SK-N-SH (cell line): ENCODE results near the genes RFX4, PRDM4, SART3, USP30 and FOXN4.

DNA sequence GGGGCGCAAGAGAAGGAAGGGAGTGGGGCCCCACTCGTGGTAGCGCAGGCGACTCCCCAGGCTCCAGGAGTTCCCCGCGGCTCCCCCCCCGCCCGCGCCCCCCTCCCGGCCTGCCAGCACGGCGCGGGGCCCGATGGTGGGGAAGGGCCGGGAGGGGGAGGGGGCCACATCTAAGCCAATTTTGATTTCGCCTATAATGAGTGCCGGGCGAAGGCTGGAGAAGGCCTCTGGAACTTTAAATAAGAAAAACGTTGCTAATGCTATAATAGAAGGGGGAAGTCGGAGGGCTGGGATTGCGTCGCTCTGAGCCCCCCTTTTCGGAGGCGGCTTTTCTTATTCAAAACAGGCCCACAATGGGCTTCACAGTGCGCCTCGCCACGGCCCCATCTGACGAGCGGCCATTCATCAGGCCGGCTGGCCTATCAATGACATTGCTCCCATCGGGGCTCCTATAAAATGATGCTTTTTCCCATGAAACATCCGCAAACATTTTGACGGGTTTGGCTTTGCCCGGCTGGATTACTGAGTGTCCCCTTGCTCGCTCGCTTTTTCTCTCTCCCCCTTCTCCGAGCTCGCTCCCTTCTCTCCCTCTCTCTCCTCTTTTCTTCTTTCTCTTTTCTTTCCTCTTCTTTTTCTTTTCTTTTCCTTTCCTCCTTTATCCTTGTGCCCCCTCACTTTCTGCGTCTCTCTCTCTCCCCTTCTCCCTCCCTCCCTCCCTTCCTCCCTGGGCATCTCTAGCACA, at the start of gene RFX4:
Gene RFX4 (plus strand): TSS at position 483 of the 742 bp plus-strand sequence.
- RRBS: 3% methylated on average over 11 of the region's 39 CpGs
CAGE:
- cytosol, long polyA plus RNA: no peak
- long polyA plus RNA: no peak
- nucleus, long polyA plus RNA: no peak

DNA sequence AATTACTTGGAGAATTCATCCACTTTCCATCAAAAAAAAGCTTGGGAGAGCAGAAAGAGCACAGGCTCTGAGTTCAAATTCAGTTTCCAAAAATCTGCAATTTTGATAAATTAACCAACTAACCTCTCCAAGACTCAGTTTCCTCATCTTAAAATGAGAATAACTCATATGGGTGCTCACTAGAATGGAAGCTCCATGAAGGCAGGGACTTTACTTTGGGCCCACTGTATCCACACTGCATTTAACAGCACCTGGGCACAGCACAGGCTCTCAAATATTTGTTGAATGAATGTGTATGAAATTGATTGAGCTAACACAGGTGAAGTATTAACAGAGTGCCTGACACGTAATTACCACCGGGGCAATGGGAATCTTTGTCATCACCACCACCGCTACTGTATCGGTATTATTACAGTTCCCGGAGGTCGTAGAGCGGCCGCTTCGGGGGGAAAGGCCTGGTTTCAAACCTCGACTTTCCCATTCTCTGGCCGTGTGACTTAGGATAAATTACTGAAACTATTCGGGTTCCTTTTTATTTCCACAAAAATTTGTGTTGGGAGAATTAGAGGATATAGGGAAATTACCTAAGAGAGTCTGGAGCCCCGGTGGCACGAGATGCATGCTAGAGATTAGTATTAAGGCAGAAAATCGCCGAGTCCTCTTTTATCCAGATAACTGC, 1.2 kb upstream of the RIC8B start:
- RRBS: 95% methylated on average over 4 of the region's 16 CpGs
CAGE:
- cytosol, long polyA plus RNA: no peak
- long polyA plus RNA: no peak
- nucleus, long polyA plus RNA: no peak

DNA sequence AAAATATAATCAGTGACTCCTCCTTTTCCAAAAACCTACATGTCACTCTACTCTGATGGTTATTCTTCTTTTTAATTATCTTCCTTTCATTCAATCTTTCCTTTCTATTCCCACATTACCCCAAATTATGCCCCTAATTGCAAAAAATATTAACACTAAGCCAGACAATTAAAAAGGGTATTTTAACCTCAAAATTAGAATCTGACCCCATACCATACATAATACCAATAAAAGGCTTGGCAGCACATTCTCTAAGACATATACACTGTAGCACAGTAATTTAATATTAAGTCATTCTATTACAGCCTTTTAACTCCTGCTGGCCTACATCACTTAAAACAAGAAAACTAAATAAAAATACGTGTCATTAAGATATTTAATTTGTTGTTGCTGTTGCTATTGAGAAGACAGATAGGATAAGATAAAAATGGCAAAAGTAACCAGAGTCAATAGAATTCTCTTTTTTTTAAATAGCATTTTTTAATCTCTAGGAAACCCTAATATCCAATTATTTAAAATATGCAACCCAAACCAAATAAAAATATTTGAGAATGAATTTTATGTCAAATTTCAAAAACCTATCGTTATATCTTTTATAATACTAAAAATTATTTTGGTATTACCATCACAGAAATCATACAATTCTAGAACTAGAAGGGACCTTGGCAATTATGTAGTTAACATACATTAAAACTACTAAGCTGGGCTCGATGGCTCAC, 19.2 kb downstream of the CRY1 start:
- RRBS: no CpG with 5 or more reads among the region's 3 CpGs
CAGE:
- cytosol, long polyA plus RNA: no peak
- long polyA plus RNA: no peak
- nucleus, long polyA plus RNA: no peak

- RRBS: 2% methylated on average over 23 of the region's 87 CpGs
CAGE:
- cytosol, long polyA plus RNA: no peak
- long polyA plus RNA: no peak
- nucleus, long polyA plus RNA: no peak
Measured at GRCh38 chr12:107760784-107761579, at the start of gene PRDM4. Gene PRDM4, minus strand, starts transcription at chr12:107761137.

DNA sequence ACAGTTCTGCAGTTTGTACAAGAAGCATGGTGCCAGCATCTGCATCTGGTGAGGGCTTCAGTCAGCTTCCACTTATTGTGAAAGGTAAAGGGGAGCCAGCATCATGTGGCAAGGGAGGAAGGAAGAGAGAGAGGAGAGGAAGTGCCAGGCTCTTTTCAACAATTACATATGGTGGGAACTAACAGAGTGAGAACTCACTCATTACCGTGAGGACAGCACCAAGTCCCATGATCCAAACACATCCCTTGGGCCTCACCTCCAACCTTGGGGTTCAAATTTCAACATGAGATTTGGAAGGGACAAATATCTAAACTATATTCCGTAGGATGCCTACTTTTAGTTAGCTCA, 87.3 kb upstream of the WSCD2 start:
- RRBS: no CpG with 5 or more reads among the region's 2 CpGs
CAGE:
- cytosol, long polyA plus RNA: no peak
- long polyA plus RNA: no peak
- nucleus, long polyA plus RNA: no peak

DNA sequence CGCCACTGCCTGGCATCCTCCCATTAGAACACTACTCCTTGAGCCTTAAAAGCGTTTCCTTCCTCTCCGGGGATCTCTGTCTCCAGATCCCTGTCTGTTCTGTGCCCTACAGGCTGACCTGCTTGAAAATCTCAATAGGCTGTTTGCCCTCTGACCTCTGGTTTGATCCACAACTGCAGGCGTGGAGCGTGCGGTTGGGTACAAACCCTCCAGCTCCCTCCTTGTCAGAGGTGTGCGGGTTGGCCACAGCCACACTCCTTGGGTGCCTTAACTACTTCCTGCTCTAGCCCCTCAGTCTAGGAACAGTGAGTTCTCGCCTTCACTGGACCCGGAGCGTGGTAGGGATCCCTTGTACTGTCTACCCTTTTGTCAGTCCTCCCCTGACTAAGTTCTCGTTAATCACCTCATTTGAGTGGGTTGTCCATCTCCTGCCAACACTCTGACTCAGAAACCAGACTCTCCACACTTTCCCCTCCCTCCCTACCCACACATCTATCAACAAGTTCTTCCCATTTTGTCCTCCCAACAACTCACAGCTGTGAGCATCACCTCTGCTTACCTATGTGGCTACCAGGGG, 33.0 kb downstream of the CMKLR1 start:
- RRBS: no CpG with 5 or more reads among the region's 11 CpGs
CAGE:
- cytosol, long polyA plus RNA: no peak
- long polyA plus RNA: no peak
- nucleus, long polyA plus RNA: no peak

GRCh38 chr12:108315908-108316473, 23.1 kb downstream of the CMKLR1 start:
- RRBS: no CpG with 5 or more reads among the region's 7 CpGs
CAGE:
- cytosol, long polyA plus RNA: no peak
- long polyA plus RNA: no peak
- nucleus, long polyA plus RNA: no peak

- RRBS: 65% methylated on average over 4 of the region's 8 CpGs
CAGE:
- cytosol, long polyA plus RNA: no peak
- long polyA plus RNA: no peak
- nucleus, long polyA plus RNA: no peak
Measured at GRCh38 chr12:108517664-108518147, 2.6 kb downstream of the FICD start.

- RRBS: 1% methylated on average over 4 of the region's 56 CpGs
CAGE:
- cytosol, long polyA plus RNA: start-site peak on the minus strand at chr12:108561155-108561175, 414 and 1,119 reads in 2 replicates
- long polyA plus RNA: start-site peak on the minus strand at chr12:108561155-108561175, 1,257 and 441 reads in 2 replicates
- nucleus, long polyA plus RNA: start-site peak on the minus strand at chr12:108561152-108561175, 1,153 and 189 reads in 2 replicates
Measured at GRCh38 chr12:108560225-108561359, at the start of gene SART3. Gene SART3, minus strand, starts transcription at chr12:108561173.

GRCh38 chr12:108685300-108686318, 45.7 kb downstream of the CORO1C start:
- RRBS: no CpG with 5 or more reads among the region's 4 CpGs
CAGE:
- cytosol, long polyA plus RNA: no peak
- long polyA plus RNA: no peak
- nucleus, long polyA plus RNA: no peak

DNA sequence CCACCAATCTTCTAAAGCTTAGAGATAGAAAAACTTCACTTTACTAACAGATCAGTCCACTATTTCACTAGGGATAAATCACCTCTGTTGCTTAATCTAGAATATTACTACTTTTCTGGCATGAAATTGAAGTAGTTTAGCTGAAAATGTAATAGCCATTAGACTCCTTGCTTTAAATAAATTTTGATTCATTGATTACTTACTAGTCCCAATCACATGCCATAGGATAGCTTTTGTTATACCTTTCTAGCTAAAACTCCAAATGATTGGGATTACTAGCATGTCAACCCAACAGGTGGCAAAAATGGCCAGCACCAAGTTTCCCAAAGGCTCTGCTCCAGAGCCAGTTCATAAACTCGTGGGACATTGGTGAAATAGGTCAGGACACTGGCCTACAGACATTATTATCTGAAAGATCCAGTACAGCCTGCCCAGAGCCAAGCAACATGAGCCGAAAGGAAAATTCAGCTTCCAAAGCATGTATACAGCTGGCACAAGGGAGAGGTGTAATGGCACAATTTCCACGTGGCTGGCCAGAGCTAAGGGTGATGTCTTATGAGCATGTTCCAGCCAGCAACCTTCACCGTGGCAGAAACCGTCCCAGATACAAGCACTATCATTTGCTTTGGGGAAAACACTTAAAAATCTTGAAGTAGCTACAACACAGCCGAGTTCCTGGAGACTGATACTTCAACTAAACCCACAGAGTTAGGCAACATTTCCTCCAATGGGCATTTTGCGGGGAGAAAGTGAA, 44.7 kb downstream of the CORO1C start:
- RRBS: no CpG with 5 or more reads among the region's 7 CpGs
CAGE:
- cytosol, long polyA plus RNA: no peak
- long polyA plus RNA: no peak
- nucleus, long polyA plus RNA: no peak

DNA sequence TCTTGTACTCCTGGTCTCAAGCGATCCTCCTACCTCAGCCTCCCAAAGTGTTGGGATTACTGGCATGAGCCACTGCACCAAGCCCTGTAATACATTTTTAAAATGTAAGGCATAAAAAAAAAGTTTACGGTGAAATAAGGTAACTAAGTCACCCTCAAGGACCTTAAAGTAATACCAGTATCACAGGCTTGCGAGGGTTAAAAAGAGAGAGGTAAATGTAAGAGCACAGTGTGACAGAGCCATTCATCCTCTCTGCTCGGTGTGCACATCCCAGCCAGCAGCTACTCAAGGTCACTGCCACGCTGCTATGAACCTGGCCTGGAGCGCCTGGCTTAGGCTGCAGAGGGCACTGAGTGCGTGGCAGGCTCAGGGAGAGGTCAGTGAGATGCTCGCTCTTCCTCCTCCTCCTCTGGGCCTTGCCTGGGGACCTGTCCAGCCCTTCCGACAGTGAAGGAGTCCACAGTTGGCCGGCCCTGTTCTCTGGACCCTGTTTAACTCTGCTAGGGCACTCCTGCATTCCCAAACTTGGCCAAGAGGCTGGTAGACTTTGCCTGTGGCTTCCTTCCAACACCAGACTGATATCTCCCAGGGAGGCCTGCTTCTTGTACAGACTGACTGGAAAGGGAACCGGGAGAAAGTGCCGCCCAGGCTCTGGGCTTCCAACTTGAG, 62.4 kb upstream of the CORO1C start:
- RRBS: no CpG with 5 or more reads among the region's 12 CpGs
CAGE:
- cytosol, long polyA plus RNA: no peak
- long polyA plus RNA: no peak
- nucleus, long polyA plus RNA: no peak

DNA sequence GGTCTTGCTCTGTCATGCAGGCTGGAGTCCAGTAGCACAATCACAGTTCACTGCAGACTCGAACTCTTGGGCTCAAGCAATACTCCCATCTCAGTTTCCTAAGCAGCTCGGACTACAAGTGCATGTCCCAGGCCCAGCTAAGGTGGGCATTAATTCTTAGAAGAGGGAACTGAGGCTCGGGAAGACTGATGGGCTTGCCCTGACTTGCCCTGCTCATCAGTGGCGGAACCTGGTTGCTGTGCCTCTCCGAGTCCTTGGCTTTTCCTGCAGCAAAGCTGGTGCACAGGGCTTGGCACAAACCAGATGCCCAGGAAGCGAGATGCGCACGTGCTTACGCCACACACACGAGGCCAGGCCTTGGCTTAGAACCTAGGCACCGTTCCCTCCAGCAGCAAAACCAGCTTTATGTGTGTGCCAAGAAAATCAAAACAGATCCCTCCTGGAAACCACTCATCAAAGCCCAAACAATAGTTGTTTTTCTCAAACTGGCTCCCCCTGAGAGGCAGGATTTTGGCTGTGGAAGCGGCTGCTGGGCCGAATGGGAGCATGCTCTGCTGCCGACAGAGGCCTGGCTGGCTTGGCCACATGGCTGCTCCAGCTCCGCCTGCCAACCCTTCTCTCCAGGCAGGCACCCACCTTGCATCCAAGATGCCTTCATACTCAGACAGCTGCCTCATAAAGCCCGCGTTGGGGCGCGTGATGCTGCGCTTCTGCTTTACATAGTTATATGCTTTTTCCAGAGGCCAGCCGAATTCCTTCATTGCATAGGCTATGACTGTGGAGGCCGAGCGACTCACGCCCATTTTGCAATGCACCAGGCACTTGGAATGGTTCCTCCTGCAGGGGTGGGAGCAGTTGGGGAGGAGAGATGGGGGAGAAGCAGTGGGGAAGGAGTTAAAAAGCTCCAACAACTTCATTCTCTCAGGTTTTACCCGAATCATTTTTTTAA, 58.7 kb downstream of the SSH1 start:
- RRBS: no CpG with 5 or more reads among the region's 25 CpGs
CAGE:
- cytosol, long polyA plus RNA: no peak
- long polyA plus RNA: no peak
- nucleus, long polyA plus RNA: no peak

- RRBS: no CpG with 5 or more reads among the region's 7 CpGs
CAGE:
- cytosol, long polyA plus RNA: no peak
- long polyA plus RNA: no peak
- nucleus, long polyA plus RNA: no peak
Measured at GRCh38 chr12:108838837-108839643, 18.3 kb downstream of the SSH1 start.

DNA sequence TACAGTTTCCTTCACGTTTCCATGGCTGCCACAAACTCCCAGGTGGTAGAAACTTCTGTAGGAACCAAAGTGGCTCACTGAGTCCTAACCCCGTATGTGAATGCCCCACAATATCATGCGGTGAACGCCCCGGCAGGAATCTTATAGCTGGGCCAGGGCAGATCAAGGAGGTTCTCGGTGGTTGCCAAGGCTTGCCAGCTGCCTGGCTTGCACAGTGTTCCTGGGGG, 54.6 kb downstream of the SVOP start:
- RRBS: no CpG with 5 or more reads among the region's 6 CpGs
CAGE:
- cytosol, long polyA plus RNA: no peak
- long polyA plus RNA: no peak
- nucleus, long polyA plus RNA: no peak

GRCh38 chr12:109052171-109052726, at the start of gene USP30:
Gene USP30, plus strand, starts transcription at chr12:109052576.
- RRBS: 1% methylated on average over 26 of the region's 41 CpGs
CAGE:
- cytosol, long polyA plus RNA: start-site peak on the plus strand at chr12:109052589-109052632, 75 and 135 reads in 2 replicates
- long polyA plus RNA: no peak
- nucleus, long polyA plus RNA: start-site peak on the plus strand at chr12:109052588-109052644, 75 and 112 reads in 2 replicates

GRCh38 chr12:109134082-109134621, 17.8 kb downstream of the ACACB start:
- RRBS: no CpG with 5 or more reads among the region's 6 CpGs
CAGE:
- cytosol, long polyA plus RNA: no peak
- long polyA plus RNA: no peak
- nucleus, long polyA plus RNA: no peak

GRCh38 chr12:109278019-109278551, 31.0 kb downstream of the FOXN4 start:
- RRBS: no CpG with 5 or more reads among the region's 9 CpGs
CAGE:
- cytosol, long polyA plus RNA: no peak
- long polyA plus RNA: no peak
- nucleus, long polyA plus RNA: no peak

GRCh38 chr12:109309166-109310238, at the start of gene FOXN4:
Gene FOXN4, minus strand, starts transcription at chr12:109309284.
- RRBS: 3% methylated on average over 14 of the region's 117 CpGs
CAGE:
- cytosol, long polyA plus RNA: no peak
- long polyA plus RNA: no peak
- nucleus, long polyA plus RNA: no peak

DNA sequence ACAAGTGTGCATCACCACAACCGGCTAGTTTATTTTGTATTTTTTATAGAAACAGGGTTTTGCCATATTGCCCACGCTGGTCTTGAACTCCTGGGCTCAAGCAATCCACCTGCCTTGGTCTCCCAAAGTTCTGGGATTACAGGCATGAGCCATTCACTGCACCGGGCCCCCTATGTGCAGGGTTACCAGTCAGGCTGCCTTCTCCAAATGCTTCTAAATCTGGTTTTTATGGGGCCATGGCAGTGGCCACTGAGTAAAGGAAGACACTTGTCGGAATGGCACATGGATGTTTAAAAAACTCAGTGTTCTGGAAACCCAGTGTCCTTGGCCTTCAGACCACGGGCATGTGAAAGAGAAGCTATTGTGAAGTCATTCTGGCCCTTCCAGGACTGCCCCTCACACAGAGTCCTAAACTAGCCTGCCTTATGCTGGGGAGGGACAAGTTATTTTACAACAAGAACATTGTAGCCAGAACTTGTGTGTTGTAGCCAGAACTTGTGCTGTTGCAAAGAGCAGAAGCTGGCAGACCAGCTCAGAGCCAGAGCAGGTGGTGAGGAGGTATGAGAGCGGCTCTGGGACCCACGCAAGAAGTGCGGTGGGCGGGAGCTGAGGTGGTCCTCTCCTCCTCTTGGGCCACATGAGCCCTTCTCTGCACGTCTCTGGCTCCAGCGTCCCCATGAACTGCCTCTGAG, 32.8 kb downstream of the MMAB start:
- RRBS: no CpG with 5 or more reads among the region's 11 CpGs
CAGE:
- cytosol, long polyA plus RNA: no peak
- long polyA plus RNA: no peak
- nucleus, long polyA plus RNA: no peak